AG09319 (cell line): ENCODE results near the gene FBN2.

DNA sequence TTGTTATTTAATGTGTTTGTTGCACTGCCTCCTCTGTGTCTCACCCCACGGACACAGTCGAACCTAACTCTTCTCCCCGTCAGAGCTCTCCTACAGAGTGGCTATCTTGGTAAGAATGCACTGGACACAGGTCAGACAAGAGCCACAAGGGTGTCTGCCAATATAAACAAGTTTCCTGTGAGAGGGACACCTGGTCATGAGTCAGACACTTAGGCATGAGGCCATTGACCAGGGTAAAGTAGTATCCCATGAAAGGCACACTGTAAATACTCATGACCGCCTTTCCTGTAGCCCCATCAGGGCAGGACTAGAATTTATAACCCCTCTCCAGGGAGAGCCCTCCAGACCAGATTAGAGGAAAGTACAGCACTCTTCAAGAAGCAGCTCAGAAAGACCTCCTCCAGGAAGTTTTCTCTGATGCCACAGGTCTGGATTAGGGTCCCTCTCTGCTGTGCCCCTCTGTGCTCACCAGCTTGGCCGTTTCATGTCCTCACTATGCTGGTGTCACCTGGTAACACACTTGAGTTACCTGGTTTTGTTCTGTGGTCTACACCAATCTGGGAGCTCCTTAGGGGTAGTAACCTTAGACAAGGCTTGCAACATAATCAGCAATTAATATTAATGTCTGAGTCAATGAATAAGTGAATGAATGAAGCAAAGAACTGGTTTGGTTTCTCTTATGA lies 115.7 kb downstream of the SLC12A2 start:
- RRBS: no CpG with 5 or more reads among the region's 5 CpGs

GRCh38 chr5:128537734-128538076 lies 340 bp downstream of the FBN2 start:
- RRBS: 3% methylated on average over 17 of the region's 34 CpGs

DNA sequence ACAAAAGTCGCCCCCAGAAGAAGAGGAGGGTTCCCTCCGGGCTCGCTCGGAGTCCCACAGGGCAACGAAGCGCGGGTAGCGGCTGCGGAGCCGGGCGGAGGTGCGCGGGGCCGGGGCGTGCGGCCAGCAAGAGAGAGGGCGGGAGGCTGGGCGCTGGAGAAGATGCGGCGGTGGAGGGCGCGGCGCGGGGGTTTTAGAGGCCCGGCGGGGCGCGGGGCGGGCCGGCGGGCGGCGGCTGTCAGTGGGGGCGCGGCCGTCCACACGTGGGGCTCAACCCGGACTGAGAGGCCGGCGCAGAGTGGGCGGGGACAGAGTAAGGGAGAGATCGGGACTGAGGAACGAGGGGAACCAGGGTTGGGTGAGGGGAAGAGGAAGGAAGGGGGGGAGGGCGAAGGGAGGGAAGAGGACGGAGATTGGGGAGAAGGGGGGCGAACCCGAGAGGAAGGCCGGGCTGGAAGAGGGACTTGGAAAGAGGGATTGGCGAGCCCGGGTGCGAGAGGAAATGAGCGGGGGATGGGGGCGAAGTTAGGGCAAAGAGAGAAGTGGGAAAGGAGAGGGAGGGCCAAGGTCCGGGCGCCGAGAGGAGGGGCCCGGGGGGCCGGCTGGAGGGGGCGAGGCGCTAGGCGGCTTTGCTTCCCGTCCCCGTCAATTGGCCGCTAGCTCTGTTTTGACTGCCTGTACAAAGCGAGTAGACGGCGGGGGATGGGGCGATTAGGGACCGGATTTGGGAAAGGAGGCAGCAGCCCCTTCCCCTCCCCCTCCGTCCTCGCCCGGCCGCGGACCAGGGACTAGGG lies at the start of gene FBN2:
FBN2 (minus strand) TSS at position 169 of the 794 bp plus-strand sequence.
- RRBS: under 1% methylated on average over 25 of the region's 74 CpGs

DNA sequence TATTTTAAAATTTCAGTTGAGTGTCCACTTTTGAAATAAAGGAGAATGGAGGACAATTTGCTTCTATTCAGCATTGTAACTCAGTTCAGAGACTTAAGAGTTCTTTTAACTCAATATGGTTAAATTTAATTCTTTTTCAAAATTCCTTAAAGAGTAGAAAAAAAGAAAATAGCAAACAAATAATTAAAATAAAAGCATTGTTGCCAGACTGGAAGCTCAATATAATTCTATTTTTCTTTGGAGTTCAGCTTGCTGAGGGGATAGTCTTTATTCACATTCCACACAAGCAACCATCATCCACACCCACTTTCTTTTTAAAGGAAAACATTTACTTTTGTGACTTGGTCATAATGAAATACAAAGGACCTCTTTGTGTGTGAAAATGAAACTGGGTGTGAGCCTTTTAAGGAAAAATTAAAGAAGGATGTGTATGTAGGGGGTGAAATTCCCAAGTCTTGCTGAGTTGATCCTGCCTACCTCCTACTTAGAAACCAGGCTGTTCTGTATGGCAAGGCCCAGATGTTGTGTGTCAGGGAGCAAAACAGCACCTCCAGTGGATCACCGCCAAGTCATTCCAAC lies 198.3 kb upstream of the FBN2 start:
- RRBS: no CpG with 5 or more reads among the region's 1 CpG

- RRBS: no CpG with 5 or more reads among the region's 17 CpGs
Measured at GRCh38 chr5:130817643-130818047, 347.4 kb downstream of the HINT1 start.

DNA sequence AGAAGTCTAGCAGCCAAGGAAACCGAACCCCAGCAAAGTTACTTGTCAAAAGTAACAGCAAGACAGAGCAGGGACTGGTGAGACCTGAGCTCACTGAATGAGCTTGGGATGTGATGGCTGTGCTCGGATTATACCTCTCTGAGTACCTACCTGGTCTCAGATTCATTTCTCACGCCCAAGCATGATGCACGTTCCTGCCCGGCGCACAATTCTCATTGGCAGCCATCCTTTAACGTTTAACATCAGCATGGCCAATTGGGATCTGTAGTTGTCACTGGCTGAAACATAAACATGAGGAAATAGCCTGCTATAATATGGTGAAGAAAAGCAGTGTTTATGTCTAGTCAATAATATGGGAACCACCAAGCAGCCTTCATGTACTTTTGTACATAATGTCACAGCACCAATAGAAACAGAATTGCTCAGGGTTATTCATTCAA lies 732 bp downstream of the LYRM7 start:
- RRBS: no CpG with 5 or more reads among the region's 7 CpGs

GRCh38 chr5:131266430-131266704 lies 2.5 kb downstream of the CDC42SE2 start:
- RRBS: no CpG with 5 or more reads among the region's 11 CpGs

DNA sequence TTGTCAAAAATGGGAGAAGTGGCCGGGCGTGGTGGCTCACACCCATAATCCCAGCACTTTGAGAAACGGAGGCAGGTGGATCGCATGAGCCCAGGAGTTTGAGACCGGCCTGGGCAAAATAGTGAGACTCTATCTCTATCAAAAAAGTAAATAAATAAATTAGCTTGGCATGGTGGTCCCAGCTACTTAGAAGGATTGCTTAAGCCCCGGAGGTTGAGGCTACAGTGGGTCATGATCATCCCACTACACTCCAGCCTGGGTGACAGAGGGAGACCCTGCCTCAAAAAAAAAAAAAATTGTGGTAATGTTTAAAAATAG lies 24.0 kb downstream of the CDC42SE2 start:
- RRBS: no CpG with 5 or more reads among the region's 6 CpGs

DNA sequence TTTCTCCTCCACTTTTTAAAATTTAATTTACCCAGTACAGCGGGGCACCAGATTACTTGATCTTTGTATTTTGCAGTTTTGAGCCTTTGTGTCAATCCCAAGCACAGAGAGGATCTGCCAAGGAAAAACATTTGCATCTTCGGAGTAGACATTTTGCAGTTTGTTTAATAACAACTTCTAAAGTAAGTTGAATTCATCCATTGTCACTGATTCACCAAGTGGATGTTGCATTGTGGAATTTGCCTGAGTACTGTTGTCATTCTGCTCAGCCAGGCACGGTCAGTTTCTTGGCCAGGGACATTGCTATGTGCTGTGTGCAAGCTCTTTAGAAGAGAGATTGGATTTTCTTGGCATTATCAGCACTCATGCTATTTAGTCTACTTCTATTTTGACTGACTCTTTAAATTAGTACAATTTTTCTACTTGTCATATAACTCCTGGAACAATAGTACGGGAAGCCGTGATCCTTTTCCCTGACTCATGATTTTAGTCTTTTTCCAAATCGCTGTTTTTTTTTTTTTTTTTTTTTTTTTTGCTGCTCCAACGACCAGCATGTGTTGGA lies 129.5 kb downstream of the CDC42SE2 start:
- RRBS: no CpG with 5 or more reads among the region's 7 CpGs

- RRBS: no CpG with 5 or more reads among the region's 3 CpGs
Measured at GRCh38 chr5:131504456-131504878, 130.6 kb downstream of the RAPGEF6 start.

- RRBS: no CpG with 5 or more reads among the region's 2 CpGs
Measured at GRCh38 chr5:131765959-131766577, 30.7 kb downstream of the FNIP1 start.

DNA sequence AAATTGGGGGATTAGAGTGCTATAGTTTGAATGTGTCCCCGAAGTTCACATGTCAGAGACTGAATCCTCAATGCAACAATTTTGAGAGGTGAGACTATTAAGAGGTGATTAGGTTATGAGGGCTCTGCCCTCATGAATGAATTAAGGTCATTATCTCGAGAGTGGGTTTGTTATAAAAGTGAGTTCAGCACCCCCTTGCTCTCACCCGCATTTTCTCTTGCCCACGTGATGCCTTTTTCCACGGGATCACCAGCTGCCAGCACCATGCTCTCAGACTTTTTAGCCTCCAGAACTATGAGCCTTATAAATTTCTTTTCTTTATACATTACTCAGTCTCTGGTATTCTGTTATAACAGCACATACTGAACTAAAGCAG lies 10.3 kb downstream of the FNIP1 start:
- RRBS: no CpG with 5 or more reads among the region's 5 CpGs

GRCh38 chr5:131789539-131790280 lies 7.1 kb downstream of the FNIP1 start:
- RRBS: no CpG with 5 or more reads among the region's 5 CpGs

- RRBS: no CpG with 5 or more reads among the region's 18 CpGs
Measured at GRCh38 chr5:132003020-132003899, 8.2 kb downstream of the ACSL6 start.

DNA sequence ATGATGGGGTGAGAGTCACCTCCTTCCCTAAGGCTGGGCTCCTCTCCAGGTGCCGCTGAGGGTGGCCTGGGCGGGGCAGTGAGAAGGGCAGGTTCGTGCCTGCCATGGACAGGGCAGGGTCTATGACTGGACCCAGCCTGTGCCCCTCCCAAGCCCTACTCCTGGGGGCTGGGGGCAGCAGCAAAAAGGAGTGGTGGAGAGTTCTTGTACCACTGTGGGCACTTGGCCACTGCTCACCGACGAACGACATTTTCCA lies 890 bp downstream of the CSF2 start:
- RRBS: no CpG with 5 or more reads among the region's 6 CpGs

GRCh38 chr5:132099039-132099398 lies 25.4 kb downstream of the CSF2 start:
- RRBS: no CpG with 5 or more reads among the region's 5 CpGs

DNA sequence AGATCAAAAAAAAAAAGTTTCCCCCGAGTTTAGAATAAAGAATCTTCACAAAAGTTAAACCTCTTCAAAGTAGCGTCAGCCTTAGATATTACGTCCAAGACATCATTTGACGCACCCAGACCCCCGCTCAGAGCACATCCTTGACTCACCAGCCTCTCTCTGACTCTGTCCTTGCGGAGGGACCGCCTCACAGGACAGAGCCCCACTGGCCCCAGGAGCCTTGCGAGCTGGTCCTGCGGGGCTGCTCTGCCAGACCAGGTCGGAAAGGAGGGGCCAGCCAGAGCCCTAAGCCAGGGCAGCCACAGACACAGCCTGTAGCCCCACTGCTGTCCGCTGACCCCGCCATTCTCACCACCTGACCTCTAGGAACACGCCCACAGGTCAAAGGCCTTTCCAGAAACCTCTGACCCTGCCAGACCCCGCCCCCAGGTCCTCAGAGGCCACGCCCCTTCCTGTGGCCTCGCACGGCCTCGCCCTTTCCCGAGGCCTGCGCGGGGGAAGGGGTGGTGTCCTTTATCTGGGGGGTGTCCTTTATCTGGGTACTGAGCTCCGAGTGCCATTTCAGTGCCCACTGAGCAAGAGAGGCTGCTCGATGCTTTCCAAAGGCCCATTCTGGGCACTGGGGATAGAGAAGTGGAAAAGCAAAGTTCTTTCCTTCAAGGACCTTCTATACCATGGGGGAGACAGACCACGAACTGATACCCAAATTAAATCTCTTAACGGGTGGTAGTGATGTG lies 46.7 kb downstream of the P4HA2 start:
- RRBS: no CpG with 5 or more reads among the region's 25 CpGs

- RRBS: no CpG with 5 or more reads among the region's 12 CpGs
Measured at GRCh38 chr5:132265536-132266292, 8.2 kb downstream of the PDLIM4 start.

DNA sequence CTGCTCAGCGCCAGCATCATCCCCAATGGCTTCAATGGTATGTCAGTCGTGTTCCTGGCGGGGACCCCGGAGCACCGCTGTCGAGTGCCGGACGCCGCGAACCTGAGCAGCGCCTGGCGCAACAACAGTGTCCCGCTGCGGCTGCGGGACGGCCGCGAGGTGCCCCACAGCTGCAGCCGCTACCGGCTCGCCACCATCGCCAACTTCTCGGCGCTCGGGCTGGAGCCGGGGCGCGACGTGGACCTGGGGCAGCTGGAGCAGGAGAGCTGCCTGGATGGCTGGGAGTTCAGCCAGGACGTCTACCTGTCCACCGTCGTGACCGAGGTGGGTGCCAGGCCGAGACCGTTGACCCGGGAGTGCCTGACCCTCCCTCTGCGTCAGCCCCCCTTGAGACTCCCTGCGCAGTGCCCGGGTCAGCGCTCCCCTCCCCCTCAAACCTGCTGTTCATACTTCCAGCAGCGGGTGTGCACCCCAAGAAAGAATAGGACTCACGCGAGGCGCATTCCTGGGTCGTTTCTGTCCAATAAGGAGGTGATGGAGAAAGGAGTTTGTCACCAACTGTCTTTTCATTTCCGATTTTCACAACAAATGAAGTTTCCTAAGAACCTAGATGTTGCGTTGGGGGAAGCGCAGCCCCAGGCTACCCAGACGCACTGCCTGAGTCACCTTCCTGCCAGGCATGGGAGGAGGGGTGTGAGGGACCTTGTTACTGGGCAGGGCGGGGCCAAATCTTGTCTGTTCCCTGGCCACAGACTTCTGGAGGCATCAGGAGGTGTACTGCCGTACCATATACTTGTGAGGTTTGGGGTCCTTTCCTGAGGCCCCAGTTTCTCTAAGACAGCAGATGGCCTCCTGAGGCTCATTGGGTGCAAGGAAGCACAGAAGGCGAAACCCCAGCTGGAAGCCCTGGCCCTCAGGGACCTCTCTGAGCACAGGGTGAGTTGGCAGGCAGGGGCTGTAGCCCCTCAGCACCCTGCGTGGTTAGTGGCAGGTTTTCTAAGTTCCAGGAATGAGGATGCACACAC lies 804 bp downstream of the SLC22A4 start:
- RRBS: 5% methylated on average over 4 of the region's 53 CpGs

- RRBS: no CpG with 5 or more reads among the region's 1 CpG
Measured at GRCh38 chr5:132358565-132359191, 10.8 kb upstream of the SLC22A5 start.